REH cell (cell line): ENCODE measurements around a stretch of chr11.

GRCh38 chr11:10801262-10802635, 7.0 kb downstream of the EIF4G2 start:
- PRO-cap, result unidirectional peak, minus-strand start at chr11:10801607

DNA sequence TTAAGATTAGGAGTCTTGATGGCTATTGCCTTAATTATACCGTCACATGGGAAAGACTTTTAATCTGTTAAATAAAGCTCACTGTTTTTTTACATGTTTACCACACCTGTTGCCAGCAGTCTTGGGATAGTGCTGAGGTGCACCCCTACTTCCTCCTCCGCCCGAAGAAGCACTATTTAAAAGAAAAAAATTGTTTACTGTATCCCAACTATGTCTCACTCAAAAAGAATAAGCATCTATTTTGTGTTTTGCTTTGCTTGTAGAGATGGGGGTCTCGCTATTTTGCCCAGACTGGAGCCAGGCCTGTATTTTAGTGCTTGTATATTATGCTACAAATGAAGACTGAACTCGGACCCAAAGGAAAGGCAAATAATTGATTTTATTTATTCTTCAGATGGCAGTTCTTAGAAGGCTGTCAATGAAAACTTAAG, 2.0 kb downstream of the EIF4G2 start:
- PRO-cap, result no peak

- PRO-cap, result no peak
Measured at GRCh38 chr11:10927461-10927915, 69.6 kb upstream of the ZBED5 start.

DNA sequence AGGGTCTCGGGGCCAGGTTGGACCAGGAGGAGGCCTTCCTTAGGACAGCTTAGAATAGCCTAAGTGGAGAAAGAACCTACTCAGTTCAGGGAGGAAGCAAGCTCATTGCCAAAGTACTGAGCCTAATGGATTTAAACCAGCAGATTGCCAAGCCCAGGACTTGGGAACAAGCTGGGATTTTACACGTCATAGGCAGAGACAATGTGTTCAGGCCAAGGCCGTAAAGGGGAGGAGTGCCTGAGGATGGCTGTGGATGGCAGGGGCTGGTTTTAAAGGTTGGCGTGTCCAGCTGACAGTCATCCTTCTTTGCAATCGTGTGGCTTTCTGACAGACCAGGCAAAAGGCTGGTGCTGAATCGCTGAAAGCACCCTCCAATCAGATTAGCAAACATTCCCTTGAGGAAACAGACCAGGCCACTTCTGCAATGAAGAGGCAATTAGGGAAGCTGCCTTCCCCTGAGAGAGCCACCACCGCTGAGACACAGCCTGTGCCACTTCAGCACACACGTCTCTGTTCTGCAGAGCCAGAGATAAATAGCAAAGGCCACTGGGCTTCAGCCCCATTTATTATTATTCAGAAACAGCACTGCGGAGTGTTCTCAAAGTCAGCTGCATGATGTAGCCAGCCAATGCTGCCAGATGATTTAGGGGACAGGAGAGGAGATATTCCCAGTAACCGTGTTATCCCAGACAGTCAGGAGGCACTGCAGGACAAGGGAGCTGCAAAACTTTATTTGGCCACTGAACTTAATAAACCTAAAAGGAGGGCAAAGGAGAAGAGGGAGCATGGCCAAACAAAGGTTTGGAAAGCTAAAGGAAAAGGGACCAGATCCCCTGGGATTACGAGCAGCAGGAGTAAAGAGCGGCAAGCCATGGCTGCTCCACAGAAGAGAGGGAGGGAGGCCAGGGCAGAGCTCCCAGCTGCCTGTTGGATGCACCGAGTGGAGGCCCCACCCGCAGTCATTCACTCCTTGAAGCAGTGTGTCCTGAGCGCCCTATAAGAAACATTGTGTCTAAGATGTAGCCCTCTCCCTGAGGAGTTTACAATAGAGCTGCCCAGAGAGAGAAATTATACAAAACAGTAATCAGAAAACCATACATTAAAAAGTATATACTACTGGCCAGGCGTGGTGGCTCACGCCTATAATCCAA, 54.3 kb upstream of the CSNK2A3 start:
- PRO-cap, result no peak

GRCh38 chr11:11461383-11461931, 108.4 kb upstream of the CSNK2A3 start:
- PRO-cap, result no peak

DNA sequence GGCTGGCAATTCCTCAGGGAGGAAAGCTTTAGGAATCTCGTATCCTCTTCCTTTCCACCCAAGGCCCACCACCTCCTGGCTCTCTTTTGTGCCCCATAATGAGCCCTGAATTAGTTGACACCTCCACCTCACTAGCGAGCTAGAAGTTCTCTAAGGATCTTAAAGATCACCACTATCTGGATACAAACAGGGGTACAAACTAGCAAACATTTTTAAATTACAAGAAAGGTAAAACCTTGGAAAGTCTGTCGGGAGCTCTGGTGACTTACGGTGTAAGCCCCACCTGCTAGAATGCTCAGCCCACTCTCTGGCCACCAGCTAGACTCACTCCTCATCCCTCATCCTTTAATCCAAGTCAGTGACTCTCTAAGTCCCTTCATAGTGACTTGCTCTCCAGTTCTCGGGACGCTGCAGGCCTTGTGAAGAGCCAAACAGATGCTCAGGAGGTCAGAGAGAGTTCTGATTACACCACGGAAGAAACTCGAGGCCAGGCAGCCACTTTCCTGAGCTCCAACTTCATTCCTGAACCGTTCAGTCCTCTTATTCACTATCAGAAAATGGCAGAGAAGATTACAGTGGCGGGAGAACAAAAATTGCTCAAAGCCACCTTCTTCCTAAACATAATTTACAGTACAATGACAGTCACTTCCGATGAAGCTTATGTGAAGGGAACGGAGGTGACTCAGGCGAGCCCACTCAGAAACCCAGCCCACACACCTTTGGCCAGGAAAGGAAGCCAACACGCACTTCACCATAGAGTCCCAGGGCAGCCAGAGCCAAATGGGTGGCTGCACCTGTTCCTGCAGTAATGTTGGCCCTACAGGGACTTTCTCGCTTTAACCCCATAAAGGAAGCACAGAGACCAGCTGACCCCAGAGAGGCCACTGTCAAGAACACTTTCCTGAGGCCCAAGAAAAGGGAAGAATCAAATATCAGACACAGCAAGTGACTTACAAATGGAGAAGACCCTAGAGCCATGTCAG, 100.4 kb downstream of the GALNT18 start:
- PRO-cap, result no peak

DNA sequence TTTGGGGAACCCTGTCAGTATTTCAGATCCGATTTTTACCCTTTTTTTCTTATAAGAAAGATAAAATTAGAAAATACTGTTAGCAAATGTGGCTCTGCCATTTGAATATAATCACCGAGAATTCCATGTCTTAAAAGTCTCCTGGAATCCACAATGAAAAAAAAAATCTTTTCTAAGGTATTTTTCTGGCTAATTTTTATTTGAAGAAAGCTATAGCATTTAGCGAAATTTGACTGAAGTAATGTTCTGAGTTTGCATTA, 50.8 kb downstream of the DKK3 start:
- PRO-cap, result no peak

GRCh38 chr11:12050270-12050994, 42.0 kb upstream of the DKK3 start:
- PRO-cap, result no peak

- PRO-cap, result no peak
Measured at GRCh38 chr11:12087081-12087702, 23.2 kb upstream of the MICAL2 start.

DNA sequence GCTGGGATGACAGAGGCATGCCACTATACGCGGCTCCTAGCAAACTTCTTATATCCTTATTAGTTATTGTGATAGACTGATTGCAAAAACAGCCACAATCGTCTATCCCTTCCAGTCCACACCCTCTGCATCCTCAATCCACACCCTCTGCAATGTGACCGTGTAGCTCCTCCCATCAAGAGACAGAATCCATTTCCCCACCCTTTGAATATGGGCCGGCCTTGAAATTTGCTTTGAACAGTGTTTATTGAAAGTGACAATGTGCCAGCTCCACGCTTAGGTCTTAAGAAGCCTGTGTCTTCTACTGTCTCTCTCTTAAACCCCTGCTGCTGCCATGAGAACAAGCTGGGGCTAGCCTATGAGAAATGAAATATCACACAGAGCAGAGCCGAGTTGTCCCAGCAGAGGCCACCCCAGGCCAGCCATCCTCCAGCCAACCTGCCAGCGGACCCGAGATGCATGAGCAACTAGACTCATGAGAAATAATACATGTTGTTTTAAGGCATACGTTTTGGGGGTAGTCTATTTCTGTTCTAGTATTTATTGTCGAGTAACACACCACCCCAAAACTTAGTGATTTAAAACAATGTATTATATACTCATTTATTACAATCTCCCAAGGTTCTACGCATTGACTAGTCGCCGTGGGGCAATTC, 22.3 kb upstream of the MICAL2 start:
- PRO-cap, result no peak

- PRO-cap, result no peak
Measured at GRCh38 chr11:12150820-12151197, 40.4 kb downstream of the MICAL2 start.

DNA sequence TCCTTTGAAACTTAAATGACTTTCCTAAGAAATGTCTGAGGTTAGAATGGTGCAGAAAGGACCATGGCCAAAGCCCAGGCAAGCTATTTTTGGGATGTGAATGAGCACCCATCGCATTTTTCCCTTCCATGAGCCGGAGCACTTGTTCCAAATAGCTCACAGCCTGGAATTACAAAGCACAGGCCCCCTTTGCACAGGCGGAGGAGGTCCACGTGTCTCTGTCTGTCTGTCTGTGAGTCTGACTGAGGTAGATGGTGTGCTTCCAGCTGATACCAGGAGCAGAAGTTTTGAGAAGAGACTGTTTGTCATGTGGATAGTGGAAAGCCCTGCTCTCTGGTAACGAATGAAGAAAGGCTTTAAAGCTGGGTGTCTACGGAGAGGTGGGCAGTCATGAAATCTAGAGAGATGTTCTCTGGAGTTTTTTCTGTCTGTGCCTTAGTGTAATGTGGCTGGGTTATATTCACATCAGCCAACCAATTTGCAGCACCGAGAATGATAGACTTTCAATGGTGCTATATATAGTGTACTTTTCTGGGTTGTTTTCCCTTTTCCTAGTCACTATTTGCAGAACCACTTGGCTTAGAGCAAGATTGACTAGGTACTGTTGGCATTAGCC, 50.9 kb downstream of the MICAL2 start:
- PRO-cap, result no peak

DNA sequence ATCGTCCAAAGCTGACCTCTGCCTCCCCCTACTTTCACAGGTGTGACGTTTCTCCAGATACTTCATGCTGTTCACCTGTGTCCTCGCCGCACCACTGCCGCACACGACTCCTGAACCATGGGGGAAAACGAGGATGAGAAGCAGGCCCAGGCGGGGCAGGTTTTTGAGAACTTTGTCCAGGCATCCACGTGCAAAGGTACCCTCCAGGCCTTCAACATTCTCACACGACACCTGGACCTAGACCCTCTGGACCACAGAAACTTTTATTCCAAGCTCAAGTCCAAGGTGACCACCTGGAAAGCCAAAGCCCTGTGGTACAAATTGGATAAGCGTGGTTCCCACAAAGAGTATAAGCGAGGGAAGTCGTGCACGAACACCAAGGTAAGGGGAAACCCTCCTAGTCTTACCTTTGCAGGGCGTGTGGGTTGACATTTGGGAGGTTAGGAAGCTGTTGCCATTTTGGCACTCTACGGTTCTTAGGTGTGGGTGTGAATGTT, 51.7 kb downstream of the MICAL2 start:
- PRO-cap, result no peak

DNA sequence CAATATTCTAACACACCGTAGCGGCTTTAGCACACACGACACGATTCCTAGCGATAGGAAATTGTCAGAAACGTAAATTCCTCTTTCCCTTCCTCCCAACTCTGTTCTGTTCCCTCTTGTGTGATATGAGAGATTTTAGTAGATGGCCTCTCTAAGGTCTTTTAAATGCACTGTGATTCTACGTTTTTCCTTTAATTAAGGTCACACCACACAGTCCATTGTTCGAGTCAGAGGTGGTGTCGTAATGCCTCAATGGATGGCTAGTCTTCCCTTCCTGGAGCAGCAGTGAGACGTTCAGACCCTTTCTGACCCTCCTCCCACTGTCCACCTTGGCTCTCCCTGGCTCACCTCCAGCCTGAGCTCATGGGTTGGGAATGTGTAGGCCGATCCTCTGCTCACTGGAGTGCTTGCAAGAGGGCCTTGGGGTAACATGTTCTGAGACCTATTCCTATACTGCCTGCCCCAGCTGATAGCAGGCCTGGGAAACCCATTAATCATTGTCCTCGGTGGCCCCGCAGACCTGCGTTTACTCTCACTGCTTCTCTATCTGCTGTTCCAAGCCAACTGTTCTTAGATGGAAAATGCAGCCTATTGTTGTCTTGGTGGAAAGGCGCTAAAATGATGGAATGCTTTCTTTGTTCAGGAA, 72.2 kb downstream of the MICAL2 start:
- PRO-cap, result no peak

- PRO-cap, result no peak
Measured at GRCh38 chr11:12229423-12230013, 119.1 kb downstream of the MICAL2 start.

DNA sequence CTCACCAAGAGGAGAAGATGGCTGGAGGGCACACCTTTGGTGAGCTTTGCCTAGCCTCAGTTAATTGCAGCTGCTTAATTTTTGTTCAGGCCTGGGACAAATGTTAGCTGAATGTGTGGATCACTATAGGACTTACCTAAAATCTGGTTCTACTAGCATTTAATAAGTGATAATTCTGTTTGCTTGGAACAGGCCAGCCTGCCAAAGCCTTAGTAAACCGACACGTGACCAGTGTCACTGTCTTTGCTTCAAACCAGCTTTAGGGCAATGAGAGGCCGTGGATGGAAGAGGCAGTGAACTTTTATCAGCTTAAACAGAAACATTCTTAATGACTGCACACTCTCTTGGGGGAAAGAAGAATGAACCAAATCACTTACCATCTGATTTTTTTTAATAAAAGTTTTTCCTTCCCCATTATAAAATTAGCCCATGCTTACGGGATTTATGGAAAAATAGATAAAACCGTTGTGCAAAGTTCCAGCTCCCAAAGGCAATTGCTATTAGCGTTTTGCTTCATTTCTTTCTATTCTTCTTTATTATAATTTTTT, 10.9 kb downstream of the PARVA start:
- PRO-cap, result no peak

GRCh38 chr11:12411783-12412788, 34.7 kb downstream of the PARVA start:
- PRO-cap, result no peak

DNA sequence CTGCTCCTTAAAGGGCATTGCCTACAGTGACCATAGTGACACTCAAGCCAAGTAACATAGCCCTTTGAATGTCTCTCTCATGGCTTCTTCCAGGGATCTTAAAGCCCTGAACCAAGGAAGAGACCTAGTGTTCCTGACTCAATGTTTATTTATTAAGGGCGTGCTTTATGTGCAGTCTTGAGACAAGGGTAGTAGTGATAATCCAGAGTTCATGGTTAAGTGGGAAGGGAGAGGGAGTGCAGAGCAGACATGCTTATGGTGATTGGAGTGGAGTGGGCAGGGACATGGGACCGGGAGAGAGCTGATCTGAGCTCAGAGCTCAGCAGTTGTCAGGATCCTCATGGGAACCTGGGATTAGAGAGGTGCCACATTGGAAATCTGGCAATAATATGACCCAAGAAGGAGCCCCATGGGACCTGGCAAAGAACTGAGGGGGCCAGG, 125.8 kb downstream of the PARVA start:
- PRO-cap, result no peak

GRCh38 chr11:12674213-12674339, 145 bp upstream of the TEAD1 start:
- PRO-cap, result no peak

GRCh38 chr11:12723530-12724214, 49.5 kb downstream of the TEAD1 start:
- PRO-cap, result no peak